ENCODE data around the genes TRIM13, ATP7B and UTP14C.

GRCh38 chr13:49996945-49997804 is at the start of gene TRIM13:
TSS of gene TRIM13 (plus strand) at chr13:49997042.
- PRO-cap: bidirectional peak, plus-strand start at chr13:49997088, minus-strand start at chr13:49996741; bidirectional peak, plus-strand start at chr13:49997415, minus-strand start at chr13:49997424; unidirectional peak, minus-strand start at chr13:49997473

GRCh38 chr13:50082436-50083243 is 67.4 kb downstream of the KCNRG start:
- PRO-cap: no peak

- PRO-cap: no peak
Observed at GRCh38 chr13:50126869-50127867, 111.9 kb downstream of the KCNRG start.

DNA sequence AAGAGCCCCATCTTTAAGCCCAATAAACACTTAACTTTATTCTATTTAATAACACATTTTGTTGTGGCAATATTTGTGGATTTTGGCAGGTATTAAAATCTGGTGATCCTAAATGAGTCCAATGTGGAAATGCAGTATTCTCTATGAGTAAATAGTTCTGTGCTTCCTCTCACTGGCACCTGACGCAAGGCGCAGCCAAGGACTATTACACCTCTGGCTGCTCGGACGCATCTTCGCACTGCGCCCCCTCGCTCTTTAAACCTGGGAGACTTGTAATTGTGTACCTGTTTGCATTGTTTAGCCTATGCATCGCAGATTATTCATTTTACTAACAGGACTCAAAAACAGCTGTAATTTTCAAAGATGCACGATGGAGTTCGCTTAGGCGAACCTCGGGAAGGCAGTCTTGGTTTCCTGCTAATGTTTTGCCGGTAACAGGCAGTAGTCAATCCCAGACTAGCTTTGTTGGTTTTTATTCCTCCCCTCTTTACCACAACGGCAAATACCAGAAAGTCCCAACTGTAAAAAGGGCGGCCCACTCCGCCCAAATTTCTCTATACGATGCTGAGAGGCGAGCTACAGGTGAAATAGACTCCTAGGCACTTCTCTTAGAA is 113.2 kb downstream of the KCNRG start:
- PRO-cap: no peak

- PRO-cap: no peak
Observed at GRCh38 chr13:50129113-50129877, 114.1 kb downstream of the KCNRG start.

DNA sequence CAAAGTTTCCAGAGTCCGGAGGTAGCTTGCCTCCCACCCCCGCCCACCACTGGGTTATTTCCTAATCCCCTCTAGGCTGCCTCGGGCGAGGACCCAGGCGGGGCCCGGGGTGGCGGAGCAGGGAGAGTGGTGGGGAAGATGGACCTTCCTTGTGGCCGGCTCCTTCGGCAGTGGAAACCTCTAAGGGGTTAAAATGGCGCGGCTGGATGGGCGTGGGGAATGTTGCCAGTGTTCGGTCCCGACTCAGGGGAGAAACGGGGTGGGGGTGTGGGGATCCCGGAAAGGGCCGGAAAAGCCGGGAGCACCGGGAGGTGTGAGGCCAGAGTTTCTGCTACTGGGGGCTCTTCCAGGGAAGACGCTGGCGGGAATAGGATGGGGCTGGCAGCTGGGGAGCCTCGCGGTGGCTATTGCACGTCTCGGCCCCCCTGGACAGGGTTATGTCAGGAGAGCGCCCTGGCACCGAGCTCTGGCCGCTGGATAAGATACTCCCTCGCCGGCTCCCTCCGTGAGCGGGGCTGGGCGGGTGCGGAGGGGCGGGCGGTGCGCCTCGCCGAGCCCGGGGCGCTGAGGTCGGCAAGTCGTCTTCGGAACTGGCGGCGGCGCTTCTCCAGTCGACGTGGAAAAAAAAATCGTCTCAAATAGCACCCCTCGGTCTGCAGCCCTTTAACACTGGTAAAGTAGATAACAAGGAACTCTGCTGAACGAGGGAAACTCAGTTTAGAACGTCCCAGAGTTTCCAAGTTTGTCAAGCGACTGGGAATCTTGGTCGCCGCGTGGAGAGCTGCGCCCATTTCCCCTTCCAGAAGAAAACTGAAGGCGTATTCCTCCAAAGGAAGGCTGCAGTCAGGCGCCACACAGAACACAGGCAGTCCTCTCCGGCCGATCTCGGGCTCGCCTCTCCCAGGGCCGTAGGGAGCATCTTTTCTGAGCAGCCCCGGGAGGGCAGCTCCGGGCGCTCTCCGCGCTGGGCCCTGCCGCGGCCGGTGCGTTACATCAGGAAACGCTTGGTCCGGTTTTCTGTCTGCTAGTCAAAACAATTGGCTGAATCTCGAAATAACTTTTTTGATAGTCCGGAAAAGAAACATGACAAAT is 115.0 kb downstream of the KCNRG start:
- PRO-cap: unidirectional peak, plus-strand start at position 291 of the sequence; bidirectional peak, plus-strand start at position 564 of the sequence, minus-strand start at position 479 of the sequence; unidirectional peak, minus-strand start at position 990 of the sequence

DNA sequence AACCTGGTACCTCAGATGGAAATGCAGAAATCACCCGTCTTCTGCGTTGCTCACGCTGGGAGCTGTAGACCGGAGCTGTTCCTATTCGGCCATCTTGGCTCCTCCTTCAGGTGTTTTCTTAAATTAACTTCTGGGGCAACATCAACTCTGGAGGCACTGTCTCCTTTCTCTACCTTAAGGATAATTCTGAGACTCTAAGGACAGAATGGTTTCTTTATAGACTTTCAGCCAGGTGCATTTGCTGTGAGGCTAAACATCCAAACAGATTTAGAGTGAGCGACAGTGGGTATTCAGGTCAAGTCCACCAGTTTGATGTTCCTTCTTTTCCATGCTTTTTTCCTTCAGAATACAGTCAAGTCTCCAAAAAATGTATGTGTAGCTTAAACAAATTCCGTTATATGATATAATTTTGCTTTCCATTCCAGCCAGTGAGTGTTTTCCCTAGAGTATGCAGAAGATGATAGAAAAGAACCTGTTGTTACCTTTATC is 171.0 kb downstream of the KCNRG start:
- PRO-cap: no peak

DNA sequence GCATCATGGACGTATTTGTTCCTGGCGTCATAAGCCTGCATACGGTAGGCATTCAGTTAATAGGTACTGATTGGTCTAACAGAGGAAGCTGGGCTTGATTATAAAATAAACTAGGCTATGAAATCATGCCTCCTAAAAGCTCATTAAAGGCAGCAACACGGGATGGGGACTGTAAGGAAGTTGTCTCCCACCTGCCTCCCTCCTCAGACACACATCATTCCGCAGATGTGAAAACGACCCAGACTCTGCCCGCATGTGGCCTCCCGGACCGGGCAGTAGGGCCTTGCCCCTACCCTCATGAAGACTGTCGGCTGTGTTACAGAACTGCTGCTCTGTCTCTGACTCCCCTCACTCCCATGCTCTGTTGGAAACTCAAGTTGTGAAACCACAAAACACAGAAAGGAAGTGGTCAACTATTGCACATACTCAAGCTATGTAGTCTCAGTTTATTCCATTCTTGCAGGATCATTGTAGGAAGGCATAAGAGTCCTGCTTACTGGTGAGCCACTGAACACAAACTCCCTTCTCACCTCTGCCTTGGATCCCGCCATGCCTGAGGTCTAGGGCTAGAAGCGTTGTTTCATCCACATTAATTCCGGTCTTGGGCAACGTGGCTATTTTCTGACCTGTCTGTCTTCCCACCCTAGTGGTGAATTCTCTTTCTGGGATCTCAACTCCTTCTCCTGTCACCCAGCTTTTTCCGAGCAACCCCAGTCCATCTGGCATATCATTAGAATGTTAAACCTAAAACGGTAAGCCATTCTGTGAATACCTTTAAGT is 129.6 kb downstream of the DLEU7 start:
- PRO-cap: no peak

- PRO-cap: no peak
Observed at GRCh38 chr13:50911094-50911352, 1.4 kb downstream of the RNASEH2B start.

- PRO-cap: no peak
Observed at GRCh38 chr13:51169717-51170628, 52.2 kb upstream of the FAM124A start.

GRCh38 chr13:51379161-51379723 is 39.8 kb downstream of the SERPINE3 start:
- PRO-cap: no peak

DNA sequence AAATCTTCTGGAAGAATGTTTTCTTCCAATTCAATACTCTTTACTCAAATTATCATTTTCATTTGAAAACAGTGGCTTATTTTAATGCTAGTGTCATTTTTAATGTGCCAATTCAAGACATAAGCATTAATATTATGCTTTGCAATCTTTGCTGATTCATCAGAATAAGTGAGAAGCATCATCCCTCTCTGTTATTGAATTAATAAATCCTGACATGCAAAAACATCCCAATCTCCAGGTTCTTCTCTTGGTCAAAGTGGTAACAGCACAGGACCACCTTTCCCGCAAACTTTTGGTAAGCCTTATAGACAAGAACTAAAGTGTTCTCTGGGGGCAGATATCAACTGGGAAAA is 3.8 kb downstream of the INTS6 start:
- PRO-cap: no peak

DNA sequence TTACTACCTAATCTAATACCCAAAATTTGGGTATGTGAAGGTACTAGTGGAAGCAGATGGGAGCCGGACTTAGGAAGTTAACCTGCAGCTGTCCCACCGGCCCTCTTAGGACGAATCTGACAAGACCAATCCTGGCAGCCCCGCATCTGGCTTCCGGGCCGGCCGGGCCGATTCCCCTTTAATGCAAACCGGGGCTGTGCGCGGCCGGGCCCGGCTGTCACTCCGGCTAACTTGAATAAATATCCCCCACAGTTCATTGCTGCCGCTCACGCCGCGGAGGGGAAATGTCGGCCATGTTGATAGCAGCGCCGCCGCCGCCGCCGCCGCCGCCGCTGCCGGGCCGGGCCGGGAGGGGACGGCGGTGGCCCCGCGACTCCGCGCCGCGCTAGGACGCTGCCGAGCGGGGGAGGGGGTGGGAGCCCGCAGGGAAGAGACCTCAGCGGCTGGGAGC is 1.4 kb downstream of the INTS6 start:
- PRO-cap: bidirectional peak, plus-strand start at position 265 of the sequence, minus-strand start at position 180 of the sequence

DNA sequence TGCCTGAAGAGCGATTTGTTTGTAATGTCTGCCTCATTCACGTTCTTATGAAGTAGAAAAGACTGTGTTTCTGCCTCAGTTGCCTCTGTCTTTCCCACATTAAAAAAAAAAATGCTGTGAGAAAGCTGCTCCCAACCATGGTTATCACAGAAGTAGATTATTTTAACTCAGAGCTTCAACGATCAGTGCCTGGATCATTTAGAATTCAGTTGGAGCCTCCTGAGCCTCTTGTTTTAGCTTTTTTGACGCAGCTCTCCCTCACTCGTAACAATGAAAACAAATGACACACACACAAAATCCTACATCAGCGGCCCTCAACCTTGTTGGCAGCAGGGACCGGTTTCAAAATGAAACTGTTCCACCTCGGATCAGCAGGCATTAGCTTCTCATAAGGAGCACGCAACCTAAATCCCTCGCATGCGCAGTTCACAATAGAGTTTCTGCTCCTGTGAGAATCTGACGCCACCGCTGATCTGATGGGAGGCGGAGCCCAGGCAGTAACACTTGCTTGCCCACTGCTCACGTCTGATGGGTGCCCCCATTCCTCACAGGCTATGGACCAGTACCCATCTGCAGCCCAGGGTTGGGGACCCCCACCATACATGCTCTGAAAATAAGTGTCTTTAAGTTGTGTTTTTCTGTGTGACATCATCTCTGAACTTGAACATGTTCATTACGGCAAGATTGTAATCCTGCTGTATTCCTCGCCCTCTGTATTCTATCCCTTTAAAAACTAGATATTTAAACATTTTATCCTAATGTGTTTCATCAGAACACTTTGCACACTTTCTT is 43.4 kb downstream of the DHRS12 start:
- PRO-cap: no peak

DNA sequence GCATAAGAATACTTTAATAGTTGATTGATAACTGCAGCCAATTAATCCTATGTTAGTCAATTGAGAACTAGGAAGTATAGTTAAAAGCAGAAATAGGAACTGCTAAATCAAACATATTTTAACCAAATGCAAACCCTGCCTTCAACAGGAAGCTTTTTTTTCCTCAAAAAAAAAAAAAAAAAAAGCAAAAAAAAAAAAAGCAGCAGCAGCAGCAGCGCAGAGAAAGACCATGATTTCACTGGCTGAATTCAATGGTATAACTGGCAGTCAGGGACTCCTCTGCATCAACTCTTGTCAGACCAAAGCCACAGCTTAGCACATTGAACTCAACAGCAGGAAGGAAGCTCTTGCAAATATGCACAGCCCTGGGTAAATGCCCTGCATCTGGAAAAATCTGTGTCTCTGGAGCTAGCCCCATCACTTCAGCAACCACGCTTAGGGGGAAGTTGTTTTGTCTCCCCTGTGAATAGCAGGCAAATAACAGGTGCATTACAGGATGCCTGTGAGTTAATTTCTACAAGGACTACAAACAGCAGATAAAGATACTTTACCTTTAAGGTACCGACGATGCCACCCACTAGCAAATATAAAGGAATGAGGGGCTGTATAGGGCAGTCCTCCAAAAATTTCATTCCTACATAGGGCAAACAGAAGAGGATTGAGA is 17.7 kb upstream of the DHRS12 start:
- PRO-cap: no peak

DNA sequence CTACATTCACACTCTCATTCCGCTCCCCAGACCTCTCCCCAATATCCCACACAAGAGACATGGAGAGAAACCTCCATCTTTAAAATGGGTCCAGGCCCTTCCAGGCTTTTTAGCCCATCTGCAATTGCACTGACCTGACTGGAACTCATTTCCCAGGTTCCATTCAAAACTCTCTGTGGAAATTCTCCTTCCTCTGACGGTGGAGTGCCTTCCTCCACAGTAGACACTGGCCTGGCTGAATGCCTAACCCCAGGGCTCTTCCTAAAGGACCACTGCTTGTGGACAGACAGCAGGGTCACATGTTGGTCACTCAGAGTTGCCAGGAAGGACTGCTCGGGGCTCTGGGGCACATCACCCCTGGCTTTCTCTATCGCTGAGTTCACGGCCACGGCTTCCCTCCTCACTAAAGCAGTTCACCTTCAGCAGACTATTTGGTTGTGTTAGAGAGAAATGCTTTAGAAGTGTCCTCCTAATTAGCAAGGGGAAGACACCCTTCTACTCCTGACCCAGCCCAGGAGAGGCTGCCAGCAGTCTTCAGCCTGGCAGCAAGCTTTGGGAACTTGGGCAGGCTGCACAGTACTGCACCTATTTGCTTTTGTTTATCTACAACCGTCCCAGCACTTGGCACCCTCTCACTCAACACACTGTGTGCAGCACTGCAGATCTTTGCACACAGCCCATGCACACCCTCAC is 15.9 kb downstream of the ATP7B start:
- PRO-cap: no peak

GRCh38 chr13:51999514-51999941 is 11.7 kb downstream of the ATP7B start:
- PRO-cap: no peak

DNA sequence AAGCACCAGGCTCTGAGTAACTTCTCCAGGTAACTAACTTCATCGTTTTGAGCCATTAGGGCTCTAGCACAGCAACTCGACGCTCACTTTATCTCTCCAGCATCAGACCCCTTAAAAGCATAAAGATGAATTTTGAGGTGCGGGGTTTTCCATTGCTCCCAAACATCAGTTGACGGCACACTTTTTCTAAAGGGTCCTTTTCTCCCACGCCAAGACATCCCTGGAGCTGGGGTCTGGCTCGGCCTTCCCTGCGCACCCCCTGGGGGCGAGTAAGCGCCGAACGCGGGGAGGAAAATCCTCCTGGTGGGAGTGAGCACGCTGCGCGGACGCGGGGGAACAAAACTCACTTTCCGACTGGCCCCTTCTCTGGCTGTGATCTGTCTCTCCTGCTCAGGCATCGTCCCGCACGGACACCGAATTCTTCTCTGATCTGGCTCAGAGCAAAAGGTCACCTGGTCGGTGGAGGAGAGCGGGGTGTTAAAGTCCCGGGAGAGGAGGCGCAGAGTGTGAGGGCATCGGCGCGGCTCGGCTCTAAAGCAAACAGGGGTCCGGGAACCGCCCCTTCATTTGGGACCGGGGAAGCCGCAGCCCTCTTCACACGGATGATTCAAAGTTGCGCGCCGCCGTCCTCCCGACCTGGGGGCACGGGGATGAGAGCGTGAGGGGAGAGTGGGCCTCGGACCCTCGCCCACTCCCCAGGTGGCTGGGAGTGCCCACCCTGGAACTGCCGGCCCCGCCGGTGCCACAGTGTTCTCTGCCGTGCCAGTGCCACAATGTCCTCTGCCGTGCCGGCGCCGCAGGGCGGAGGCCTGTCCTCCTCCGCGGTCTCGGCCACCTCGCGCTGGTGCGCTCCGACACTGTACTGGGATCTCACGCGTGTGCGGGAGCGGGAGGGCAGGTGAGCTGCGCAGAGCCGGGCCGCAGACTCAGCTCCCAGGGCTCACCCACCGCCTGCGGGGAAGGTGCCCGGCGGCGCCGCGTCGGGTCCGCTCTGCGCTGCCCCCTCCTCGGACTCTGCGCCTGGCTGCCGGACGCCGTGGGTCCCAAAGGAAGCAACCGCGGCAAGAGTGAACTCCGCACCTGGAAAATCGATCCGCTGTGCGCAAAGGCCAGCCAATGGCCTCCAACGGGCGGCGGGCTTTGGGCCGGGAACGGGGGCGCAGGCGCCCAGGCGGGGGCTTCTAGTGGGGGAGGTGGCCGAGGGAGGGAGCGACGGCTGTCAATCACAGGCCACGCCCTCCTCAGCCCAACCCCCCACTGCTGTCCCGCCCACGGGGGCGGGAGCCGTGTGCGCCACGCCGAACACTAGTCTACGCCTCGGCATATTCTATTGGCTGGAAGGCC is at the start of gene ATP7B:
TSS of gene ATP7B (minus strand) at position 511 of the 1,344 bp plus-strand sequence.
- PRO-cap: unidirectional peak, plus-strand start at position 502 of the sequence; bidirectional peak, plus-strand start at position 834 of the sequence, minus-strand start at position 756 of the sequence; unidirectional peak, minus-strand start at position 1,016 of the sequence; bidirectional peak, plus-strand start outside the sequence, minus-strand start at position 1,224 of the sequence

GRCh38 chr13:52024408-52025011 is at the start of gene UTP14C:
TSS of gene UTP14C (plus strand) at chr13:52024691.
- PRO-cap: no peak

GRCh38 chr13:52454389-52454865 is 851 bp upstream of the CKAP2 start:
- PRO-cap: no peak